Penis (tissue), 1 donor: ENCODE measurements around the gene ZBED5.

DNA sequence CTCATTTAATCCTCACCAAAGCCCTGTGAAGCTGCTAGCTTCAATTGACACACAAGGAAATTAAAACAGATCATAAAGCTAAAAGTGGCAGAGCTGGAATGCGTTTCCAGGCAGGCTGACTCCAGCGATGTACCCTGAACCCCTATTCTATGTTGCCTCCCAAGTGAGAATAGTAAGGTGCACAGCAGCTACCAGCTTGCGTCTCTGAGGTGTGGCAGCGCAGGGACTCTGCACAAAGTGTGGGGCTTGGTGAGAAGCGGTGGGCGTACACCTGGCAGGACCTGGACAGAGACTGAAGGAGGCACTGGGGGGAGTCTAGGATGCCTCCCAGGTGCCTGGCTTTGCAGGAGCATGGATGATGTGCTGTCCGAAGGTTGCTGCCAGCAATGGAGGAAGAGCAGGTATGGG, 42.9 kb downstream of the AMPD3 start:
- PRO-cap, result no peak

DNA sequence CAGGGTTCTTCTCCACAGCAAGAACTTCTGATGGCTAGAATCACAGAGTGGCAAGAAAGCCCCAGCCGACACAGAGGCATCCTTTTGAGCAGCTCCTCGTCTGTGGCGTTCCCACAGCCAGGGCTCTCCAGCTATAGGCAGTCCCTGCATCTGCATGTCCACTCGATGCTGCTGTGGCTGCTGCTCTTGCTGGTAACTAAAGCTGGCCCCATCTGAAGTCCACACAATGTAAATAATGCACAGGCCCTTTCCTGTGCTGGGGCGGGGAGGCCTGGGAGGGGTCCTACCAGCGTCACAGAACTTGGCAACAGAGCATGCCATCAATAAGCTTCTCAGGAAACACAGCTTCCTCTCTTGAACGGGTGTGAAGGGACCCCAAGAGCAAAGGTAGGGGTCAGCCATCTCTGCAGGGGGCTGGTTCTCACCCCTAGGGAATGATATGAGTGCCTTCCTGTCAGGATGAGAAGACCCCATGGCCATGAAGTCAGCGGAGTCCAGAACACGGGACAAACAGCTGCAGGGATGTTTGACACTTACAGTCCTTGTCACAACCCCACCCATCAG, 39.0 kb upstream of the LYVE1 start:
- PRO-cap, result no peak

- PRO-cap, result no peak
Measured at GRCh38 chr11:10619097-10619680, 50.7 kb upstream of the LYVE1 start.

GRCh38 chr11:10623115-10624014, 54.9 kb upstream of the LYVE1 start:
- PRO-cap, result no peak

DNA sequence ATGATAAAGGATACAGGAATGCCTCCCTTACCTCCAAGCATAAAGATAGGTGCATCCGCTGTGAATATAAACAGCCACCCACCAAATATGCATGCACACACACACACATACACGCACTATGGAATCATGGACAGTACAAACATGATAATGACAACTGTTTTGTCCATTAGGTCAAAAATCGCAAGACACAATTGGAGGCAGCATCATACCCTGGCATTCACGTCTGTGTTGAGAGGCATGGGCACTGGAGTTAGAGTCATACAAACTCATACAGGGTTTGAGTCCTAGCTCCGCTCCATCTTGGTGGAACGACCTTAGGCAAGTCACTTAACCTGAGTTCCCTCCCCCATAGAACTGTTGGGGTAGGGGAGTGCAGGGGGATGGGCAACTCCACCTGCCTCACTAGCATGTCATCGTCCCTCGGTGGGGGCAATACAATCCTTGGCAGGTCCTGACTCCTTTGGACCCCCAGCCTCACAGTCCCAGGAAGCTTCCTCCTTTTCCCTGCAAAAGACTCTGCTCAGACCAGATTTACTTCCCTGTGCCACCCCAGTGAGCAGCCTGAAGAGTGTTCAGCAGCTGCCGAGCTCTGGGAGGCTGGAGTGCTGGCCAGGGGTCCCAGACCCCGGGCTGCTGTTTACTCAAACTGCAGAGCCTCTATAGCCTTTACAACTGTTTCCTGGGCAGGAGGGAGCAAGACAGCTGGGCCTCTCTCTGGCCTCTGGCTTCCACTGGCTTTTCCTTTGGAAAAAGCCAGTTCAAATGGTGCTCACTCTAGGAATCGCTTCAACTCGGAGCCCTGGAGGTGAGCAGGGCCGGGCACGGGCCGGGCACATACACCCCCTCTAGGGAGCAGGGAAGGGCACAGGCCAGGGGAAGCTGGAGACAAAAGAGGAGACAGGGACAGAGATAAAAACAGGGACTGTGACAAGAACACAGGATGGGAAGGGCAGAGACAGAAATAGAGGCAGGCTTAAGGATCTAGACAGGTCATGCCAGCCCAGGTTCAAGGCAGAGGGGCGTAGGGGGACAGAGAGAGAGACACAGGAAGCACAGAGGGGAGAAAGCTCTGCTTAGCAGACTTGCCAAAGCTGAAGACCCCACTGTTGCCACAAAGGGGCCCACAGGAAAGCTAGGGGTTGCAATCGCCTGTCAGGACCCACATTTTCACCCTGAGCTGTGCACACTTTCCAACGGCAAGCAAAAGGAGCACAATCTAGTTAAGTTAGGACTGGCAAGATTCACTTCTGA, 1.0 kb downstream of the IRAG1 start:
- PRO-cap, result no peak

GRCh38 chr11:10729209-10729730, 21.8 kb upstream of the CTR9 start:
- PRO-cap, result no peak

DNA sequence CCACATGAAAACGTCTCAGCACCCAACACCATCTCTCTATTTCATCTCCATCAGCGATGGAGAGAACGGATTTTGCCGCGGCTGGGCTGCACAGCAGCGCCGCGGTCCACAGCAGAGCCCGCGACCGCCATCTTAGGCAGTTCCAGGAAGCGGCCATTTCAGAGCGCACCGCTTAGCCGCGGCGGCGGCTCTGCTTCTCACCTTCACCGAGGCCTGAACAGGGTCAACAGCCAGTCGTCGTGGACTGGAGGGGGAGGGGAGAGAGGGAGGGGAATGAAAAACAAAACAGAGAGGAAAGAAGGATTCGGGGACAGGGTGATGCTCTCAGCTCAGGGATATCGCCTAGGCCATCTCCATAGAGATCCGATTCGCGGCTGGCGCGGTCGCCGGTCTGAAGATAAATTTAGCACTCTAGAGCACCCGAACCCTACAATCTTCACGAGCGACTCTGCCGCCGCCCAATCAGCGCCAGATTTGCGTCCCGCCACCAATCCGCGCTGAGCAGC, at the start of gene ZBED5:
Gene ZBED5 (minus strand): TSS at position 393 of the 506 bp plus-strand sequence.
- PRO-cap, result bidirectional peak, plus-strand start at position 139 of the sequence, minus-strand start at position 134 of the sequence; bidirectional peak, plus-strand start outside the sequence, minus-strand start at position 405 of the sequence

GRCh38 chr11:10908225-10908746, 50.4 kb upstream of the ZBED5 start:
- PRO-cap, result no peak

- PRO-cap, result bidirectional peak, plus-strand start at chr11:10931555, minus-strand start at chr11:10931132
Measured at GRCh38 chr11:10931038-10932049, 73.5 kb upstream of the ZBED5 start.

- PRO-cap, result no peak
Measured at GRCh38 chr11:11396158-11396997, 43.3 kb upstream of the CSNK2A3 start.

DNA sequence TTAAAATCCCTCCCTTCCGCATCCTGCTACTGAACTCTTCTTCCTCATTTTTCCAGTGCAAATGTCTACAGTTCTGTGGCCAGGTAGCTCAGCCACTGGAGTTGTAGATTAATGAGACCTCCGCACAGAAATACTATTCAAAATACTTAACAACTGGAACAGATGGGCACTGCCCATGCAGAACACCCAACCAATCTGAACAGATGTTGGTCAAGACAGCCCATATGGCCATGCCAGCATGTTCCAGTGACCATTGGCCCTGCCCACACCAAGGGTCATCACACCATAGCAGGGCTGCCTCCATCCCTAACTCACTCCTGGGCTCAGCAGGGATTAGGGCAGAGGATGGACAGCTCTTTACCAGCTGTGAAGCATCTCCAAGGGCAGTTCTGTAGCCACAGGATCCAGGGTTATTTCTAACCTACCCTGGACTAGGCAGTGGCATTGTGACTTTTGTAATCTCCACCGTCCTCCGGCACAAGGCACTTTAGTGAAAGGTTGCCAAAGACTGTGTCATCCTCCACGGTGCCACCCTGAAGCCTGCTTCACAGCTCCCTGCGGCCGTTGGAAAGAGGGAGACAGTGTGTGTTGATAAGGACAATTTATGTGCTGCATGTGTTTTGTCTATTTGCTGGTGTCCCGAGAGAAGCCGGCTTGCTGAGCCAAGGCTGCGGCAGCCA, 41.2 kb downstream of the GALNT18 start:
- PRO-cap, result no peak

DNA sequence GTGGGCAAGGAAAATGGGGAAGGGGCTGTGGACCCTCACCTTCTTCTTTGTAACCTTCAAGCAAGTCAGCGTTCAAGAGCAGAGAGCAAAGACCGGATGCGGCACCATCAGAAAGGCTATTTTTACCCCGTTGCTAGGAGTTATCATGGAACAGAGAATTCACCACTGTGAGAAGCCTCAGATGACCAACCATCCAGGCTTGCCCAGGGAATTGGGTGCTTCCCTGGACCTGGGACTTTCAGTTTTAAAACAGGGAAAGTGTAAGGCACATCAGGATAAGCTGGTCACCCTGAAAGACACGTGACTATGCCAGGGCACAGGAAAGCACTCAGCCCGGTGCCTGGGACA, 10.5 kb downstream of the GALNT18 start:
- PRO-cap, result no peak

- PRO-cap, result unidirectional peak, plus-strand start at chr11:11841315
Measured at GRCh38 chr11:11840940-11841607, 698 bp upstream of the USP47 start.

- PRO-cap, result no peak
Measured at GRCh38 chr11:11885514-11886094, 43.8 kb downstream of the USP47 start.

GRCh38 chr11:11910964-11911788, 69.4 kb downstream of the USP47 start:
- PRO-cap, result no peak

- PRO-cap, result no peak
Measured at GRCh38 chr11:12019161-12019746, 10.8 kb upstream of the DKK3 start.

GRCh38 chr11:12076039-12077058, 34.0 kb upstream of the MICAL2 start:
- PRO-cap, result unidirectional peak, plus-strand start at chr11:12076824

DNA sequence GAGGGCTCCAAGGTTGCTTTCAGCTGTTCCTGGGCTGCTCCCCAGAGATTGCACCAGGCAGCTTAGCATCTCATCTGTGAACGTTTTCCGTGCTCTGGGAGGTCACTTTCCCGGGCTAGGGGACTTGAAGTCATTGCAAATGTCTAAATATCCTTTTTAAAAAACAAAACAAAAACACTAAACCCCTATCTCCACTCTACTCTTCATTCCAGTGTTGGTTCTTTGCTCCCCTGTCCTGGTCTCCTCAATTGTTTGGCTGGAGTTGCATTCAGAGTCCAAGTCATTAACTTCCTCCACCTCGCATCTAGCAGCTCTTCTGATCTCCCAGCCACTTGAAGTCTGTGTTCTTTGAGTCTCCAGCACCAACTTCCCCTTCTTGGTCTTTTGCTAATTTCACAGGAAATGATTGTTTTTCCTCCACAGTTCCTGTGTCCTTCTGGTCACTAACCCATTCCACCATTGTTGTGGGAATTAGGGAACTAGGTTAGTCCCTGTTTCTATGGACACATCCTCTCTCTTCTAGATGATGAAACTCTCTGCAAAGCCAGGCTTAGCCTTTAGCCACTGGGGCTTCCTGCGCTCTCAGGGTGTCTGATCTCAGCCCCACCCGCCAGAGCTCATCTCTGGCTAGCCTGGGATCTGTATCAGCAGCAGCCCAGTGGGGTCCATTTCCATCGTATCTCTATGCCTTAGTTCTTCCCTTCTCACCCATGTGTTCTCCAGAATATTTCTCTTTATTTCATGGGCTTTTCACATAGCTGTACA, 14.3 kb downstream of the MICAL2 start:
- PRO-cap, result no peak

DNA sequence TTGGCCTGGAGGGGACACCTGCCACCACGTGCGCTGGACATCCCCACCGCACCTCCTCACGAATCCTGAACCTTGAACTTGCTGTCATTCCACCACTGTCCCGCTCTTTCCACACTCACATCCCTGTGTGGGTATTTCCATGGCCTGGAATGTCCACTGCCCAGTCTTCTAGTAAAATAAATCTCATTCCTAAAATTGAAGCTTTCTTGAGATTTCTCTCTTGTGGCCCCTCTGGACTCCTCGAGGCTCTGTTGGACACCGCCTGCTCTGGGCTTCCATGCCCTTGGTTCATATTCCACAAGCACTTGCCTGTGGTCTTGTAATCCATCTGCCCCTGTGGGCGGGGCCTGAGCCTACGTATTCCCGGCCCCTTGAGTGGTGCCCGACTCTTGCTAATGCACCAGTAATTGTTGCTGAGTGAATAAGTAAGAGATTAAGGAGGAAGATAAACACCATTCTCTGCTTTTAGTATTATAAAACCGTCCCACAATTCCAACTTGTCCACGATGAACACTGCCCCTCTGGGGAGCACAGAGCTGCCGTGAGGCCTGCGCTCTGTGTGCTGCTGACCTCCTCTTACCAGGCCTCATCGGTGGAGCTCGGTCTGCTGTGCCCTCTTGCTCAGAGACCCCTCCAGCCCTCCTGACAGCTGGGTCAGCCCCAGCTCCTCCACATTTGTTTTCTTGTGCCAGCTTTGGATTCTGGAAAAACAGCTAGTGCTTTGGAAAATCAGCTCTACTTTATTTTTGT, 50.2 kb downstream of the MICAL2 start:
- PRO-cap, result unidirectional peak, minus-strand start at position 644 of the sequence

GRCh38 chr11:12248330-12248869, 129.0 kb upstream of the PARVA start:
- PRO-cap, result no peak